ENCODE measurements around the gene POU4F2.

- PRO-cap, 3 experiments, result no peak in any of the 3 experiments
- RAMPAGE, long total RNA, result no peak
Observed at GRCh38 chr4:146381300-146381961, 140.3 kb downstream of the SLC10A7 start.

DNA sequence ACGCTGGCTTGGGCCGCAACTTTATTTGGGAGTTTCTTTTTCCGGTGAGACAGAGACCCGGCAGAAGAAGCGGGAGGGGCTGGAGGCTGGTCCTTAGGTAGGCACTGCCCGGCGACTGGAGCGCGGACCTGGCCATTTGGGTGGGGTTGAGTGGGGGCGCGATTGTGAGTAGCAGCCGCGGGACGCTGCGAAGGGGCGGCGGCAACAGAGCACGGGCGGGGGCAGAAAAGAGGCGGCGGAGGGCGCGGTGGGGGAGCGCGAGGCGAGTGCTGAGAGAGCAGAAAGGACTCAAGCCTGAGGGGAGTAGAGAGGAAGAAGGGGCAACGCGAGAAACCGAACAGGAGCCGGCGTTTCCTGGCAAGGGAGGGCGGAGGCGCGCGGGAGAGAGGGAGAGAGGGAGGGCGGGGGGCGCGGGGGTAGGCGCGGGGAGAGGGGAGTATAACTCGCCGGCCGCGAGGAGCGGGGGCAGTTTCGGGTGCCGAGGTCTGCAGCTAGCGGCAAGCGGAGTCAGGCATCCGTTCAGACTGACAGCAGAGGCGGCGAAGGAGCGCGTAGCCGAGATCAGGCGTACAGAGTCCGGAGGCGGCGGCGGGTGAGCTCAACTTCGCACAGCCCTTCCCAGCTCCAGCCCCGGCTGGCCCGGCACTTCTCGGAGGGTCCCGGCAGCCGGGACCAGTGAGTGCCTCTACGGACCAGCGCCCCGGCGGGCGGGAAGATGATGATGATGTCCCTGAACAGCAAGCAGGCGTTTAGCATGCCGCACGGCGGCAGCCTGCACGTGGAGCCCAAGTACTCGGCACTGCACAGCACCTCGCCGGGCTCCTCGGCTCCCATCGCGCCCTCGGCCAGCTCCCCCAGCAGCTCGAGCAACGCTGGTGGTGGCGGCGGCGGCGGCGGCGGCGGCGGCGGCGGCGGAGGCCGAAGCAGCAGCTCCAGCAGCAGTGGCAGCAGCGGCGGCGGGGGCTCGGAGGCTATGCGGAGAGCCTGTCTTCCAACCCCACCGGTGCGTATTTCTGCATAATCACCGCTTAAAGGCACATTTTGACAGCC, at the start of gene POU4F2:
TSS of gene POU4F2 (plus strand) at position 468 of the 1,050 bp plus-strand sequence.
- PRO-cap, 3 experiments, result peak in 1 of 3 experiments; most common plus-strand start position 884 of the sequence (in 1)
- RAMPAGE, long total RNA, result no peak

DNA sequence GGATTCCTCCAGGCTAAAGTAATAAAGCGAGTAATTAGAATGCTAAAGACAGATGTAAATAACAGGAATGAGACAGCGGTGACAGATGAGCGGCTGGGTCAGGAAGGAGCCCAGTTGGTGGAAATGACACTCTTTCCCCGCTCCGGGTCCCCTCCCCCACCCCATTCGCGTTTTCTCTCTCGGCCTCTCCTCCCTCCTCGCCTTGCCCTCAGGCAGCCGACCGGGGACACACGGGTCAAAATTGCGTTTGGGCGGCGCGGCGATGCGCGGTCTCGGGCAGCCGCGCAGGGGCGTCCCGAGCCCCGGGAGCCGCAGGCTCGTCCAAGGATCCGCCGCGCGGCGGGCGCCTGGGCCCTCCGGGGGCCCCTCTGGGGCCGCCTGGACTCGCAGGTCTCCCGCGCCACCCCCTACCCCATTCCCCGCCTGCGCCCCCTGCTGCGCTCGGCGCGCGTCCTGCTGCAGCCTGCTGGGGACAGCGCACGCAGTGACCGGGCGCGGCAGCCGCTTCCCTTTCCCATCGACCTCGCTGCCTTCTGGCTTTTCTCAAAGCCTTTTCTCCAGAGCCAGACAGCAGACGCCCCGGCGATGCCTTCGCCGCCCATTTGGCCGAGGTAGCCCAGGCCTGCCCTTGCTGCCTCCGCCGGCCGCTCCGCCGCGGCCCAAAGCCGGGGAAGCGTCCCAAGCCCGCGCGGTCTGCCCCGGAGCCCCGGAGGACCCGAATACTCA, 16.3 kb downstream of the POU4F2 start:
- PRO-cap, 3 experiments, result no peak in any of the 3 experiments
- RAMPAGE, long total RNA, result no peak

DNA sequence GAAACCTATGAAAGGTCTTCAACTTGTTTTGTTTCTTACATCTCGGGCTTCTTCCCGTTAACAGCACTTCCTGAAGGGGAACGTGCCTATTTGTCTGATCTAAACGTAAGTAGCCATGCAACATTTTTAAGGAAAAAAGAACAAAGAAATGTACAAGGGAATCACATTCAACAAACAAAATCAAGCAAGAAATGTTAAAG, 111.9 kb upstream of the TTC29 start:
- PRO-cap, 3 experiments, result no peak in any of the 3 experiments
- RAMPAGE, long total RNA, result no peak

DNA sequence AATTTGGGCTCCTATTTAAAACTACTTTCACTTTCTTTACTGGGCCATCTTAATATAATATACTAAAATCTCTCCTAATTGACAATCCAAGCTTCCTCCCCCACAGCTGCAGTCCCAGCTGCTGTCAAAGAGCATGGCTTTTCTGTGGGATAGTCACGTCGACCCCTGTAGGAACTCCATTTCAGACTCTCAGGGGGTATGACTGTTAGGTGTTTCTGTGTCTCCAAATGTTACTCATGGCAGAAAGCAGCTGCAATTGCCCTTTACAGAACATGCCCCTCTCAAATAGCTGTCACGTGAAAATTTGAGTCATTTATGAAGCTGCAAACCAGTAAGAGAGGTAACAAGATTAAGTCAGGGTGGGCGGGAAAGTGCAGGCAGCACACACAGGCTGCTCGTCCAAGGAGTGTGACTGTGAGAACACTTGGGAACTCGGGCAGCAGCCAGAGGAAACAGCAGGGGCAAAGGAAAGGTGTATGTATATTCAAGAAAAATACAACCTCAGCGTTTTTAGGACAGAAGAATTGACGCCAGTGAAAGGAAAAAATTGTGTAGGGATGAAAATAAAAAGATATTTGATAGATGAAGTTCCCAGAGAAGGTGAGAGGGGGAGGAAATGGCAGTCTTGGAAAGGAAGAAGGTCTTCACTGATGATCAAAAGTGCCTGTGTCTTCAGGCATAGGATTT, 66.5 kb upstream of the TMEM184C start:
- PRO-cap, 3 experiments, result no peak in any of the 3 experiments
- RAMPAGE, long total RNA, result no peak

DNA sequence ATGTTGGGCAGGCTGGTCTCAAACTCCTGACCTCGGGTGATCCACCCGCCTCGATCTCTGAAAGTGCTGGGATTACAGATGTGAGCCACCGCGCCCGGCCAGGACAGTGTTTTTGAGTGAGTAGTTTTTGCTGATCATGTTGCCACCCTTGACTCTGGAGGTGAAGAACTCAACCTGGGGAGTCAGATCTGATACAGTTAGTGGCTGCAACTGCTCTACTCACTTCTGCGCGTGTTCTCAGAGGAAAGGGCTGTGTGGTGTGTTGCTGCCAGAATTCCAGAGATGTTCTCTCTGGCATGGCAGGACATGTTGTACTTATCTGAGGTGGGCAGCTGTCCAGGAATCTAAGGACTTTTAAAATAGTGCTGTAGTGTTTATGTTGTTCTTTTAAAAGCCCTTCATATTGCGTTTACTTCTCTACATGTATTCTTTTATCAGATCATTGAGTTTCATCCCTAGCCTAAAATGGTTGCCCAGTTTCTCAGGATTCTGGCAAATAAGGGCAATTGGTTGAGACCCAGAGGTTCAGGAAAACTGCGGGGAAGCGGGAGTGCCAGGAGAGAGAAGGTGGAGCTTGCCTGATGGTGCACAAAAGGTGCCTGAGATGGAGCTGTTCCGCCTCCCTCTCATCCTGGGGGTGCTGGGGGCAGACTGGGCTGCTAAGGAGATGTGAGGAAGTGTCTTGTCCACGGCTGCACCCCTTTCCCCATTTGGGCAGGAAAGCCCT, 97.7 kb downstream of the ARHGAP10 start:
- PRO-cap, 3 experiments, result no peak in any of the 3 experiments
- RAMPAGE, long total RNA, result no peak

GRCh38 chr4:147830806-147831479, 99.1 kb downstream of the ARHGAP10 start:
- PRO-cap, 3 experiments, result no peak in any of the 3 experiments
- RAMPAGE, long total RNA, result no peak

DNA sequence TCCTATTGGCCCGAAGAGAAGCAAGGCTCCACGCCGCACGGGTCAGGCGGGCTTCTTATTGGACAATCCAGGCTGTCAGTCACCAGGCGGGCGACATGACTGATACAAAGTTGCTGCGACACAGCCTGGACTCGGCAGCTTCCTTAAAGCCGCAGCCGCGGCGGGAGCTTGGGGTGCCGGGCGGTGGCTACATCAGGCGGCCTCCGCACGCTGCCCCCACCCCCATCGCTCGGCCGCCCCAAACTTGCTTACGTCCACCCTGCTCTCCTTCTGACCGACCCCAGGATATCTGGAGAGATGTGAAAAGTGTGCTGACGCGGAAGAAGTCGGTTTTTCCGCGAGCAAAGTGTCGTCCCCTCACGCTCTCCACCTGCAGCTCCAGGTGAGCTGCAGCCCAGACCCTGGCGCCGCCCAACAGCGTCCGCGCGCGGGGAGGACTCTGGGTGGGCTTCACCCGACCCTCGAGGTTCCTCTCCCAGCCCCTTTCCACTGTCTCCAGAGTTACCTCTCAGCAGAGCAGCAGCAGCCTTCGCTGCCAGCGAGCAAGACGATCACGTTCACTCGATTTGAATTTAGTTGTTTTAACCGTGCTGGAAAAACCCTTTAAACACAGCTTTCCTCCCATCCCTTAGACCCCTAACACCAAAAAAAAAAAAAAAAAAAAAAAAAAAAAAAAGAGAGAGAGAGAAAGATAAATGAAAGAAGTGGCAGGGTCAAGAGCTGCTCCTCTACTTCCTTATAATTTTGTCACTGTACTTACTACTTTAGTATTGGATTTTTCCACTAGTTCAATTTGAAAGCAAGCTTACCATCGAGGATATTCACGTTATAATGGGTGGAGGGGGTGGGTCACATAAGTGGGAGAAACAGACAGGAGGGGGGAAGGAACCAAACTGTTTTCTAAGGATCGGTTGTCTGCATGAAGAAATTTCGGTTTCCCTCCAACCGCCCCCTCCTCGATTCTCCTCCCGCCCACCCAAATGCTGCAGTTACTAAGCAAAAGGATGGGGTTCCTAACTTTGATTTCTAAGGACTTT, 683 bp upstream of the NR3C2 start:
- PRO-cap, 3 experiments, result peak in 3 of 3 experiments; most common plus-strand start position 154 of the sequence (in 2)
- RAMPAGE, long total RNA, result no peak

GRCh38 chr4:148443616-148444280, 1.5 kb upstream of the NR3C2 start:
- PRO-cap, 3 experiments, result peak in 2 of 3 experiments; most common plus-strand start chr4:148444111 (in 2); most common minus-strand start chr4:148444066 (in 1)
- RAMPAGE, long total RNA, result no peak

- PRO-cap, 3 experiments, result no peak in any of the 3 experiments
- RAMPAGE, long total RNA, result no peak
Observed at GRCh38 chr4:150390369-150390782, 191.6 kb upstream of the MAB21L2 start.

GRCh38 chr4:150761309-150762179, 179.6 kb downstream of the MAB21L2 start:
- PRO-cap, 3 experiments, result no peak in any of the 3 experiments
- RAMPAGE, long total RNA, result no peak

GRCh38 chr4:150852309-150852970, 162.6 kb downstream of the LRBA start:
- PRO-cap, 3 experiments, result no peak in any of the 3 experiments
- RAMPAGE, long total RNA, result no peak

DNA sequence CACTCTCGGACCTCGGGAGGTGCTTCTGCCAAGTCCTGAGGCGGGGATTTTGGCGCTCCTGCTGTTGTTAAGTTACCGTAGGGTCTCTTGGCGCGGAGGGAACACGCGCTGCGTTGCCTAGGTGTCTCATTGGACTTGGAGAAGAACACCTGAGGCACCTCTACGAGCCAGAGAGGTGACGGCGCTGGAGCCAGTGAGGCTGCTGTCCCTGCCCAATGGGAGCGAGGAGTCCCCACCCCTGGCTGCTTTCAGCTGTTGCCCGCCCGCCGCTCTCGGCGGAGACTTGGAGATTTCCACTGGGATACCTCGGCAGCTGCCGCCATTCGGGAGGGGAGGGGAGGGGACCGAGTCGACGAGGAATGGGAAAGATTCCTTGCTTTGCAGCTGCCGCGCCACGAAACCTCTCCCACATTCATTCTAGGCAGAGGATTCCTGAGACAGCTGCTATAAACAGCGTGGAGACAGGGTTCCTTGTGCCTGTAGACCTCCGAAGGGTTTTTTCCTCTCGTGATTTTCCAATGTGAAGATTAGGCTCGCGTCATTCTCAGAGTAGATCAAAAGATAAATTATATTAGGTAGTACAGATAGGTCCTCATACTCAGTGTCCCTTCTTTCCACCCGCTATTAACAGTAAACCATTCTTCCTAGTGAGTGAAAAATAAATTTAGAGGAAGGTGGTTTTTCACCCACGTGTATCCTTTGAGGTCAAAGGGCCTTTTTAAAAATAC, 1.1 kb upstream of the LRBA start:
- PRO-cap, 3 experiments, result peak in 1 of 3 experiments; most common minus-strand start position 629 of the sequence (in 1)
- RAMPAGE, long total RNA, result no peak

DNA sequence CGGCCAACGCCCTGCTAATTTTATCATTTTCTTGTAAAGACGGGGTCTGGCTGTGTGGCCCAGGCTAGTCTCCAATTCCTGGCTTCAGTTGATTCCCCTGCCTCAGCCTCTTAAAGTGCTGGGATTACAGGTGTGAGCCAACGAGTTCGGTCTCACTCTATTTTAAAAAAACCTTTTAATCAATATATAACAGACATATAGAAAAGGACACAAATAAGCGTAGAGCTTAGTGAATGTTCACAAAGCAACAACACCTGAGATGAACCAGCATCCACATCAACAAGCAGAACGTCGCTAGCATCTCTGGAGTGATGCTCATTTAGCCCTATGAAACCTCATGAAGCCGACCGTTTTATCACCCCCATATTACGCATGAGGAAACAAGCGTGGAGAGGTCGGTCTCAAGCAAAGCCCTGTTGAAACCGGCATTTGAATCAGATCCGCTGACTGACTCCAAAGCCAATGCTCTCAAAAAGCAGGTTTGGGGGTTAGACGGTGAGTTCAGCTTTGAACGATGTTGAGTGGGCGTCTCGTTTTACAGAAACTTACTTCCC, 544 bp upstream of the RPS3A start:
- PRO-cap, 3 experiments, result no peak in any of the 3 experiments
- RAMPAGE, long total RNA, result no peak

GRCh38 chr4:151105119-151105950, 5.9 kb downstream of the RPS3A start:
- PRO-cap, 3 experiments, result no peak in any of the 3 experiments
- RAMPAGE, long total RNA, result no peak

GRCh38 chr4:151167949-151168350, 68.5 kb downstream of the RPS3A start:
- PRO-cap, 3 experiments, result no peak in any of the 3 experiments
- RAMPAGE, long total RNA, result no peak

- PRO-cap, 3 experiments, result no peak in any of the 3 experiments
- RAMPAGE, long total RNA, result no peak
Observed at GRCh38 chr4:151284236-151285454, 7.7 kb downstream of the PRSS48 start.

GRCh38 chr4:151666883-151667632, 93.7 kb downstream of the GATB start:
- PRO-cap, 3 experiments, result no peak in any of the 3 experiments
- RAMPAGE, long total RNA, result no peak

DNA sequence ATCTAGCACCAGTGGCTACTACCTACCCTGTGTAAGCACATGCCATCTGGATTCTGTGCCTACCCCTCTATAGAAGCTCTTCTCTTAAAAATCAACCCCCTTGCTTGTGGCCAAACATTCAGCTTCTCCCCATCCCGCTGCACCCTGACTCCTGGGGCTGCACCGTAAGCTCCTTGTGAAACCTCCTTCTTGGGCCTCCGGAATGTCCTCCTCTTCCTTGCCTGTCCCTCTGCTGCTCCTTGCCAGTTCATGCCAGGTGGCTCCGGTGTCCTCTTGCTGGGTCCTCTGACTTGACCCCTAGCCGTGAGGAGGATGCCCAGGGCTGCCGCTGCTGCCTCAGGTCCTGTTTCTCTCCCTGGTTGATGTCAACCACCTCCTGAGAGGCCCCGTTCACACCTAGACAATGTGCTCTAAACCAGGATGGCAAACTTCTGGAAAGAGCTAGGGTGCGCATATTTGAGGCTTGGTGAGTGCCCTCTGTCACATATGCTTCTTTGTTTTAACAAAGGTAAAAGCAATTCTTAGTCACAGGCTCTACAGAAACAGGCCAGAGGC, 77.5 kb downstream of the GATB start:
- PRO-cap, 3 experiments, result no peak in any of the 3 experiments
- RAMPAGE, long total RNA, result no peak

GRCh38 chr4:151687831-151688527, 72.8 kb downstream of the GATB start:
- PRO-cap, 3 experiments, result peak in 1 of 3 experiments; most common plus-strand start chr4:151688134 (in 1); most common minus-strand start chr4:151688136 (in 1)
- RAMPAGE, long total RNA, result no peak